Bronchus (tissue), 1 donor: ENCODE measurements around a stretch of chr13.

- PRO-cap: no peak
Observed at GRCh38 chr13:21676369-21677248, 5.7 kb downstream of the FGF9 start.

DNA sequence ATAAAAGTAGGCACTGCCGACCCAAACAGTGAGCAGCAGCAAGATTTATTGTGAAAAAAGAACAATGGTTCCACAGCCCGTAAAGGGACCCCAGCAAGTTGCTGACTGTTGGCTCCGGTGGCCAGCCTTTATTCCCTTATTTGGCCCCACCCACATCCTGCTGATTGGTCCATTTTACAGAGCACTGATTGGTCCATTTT lies 161.6 kb downstream of the FGF9 start:
- PRO-cap: no peak

- PRO-cap: no peak
Observed at GRCh38 chr13:22198035-22198617, 527.3 kb downstream of the FGF9 start.

- PRO-cap: no peak
Observed at GRCh38 chr13:22813512-22814725, 366.9 kb upstream of the SGCG start.

DNA sequence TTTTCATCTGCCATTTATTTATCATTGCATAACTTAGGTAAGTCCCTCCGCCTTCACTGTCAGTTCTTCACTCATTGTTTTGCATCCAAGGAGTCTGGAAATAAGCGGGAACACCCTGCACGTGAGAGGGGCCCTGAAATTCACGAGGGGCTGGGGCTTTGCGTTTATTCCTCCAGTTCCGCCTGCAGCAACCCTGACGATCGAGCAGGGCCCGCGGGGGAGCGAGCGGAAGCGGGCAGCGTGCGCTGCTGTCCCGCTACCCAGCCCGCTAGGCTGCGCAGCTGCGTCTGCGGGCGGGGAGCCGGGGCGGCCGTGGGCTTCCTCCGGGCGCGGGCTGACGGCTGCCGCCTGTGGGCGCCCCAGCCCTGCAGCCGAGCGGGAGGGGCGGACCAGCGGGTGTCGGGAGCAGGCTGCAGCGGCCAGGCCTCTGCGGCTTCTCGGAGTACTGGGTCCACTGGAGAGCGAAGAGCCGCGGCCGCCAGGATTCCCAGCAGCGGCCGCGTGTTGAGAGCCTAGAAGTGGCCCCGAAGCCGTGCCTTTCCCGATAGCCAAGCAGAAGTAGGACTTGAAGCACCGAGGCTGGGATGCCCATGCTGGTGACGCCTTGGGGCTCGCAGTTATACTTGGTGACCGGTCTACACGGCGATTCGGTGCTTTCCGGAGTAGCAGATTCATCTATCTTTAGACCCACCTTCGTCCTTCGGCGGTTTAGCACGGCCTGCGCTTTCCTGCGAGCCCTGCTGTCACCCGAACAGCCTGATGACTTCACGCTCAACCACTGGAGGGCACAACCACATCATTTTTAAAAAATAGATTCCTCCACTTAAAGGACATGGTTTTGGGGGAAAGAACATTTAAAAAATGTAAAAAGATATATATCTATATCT lies 32.9 kb upstream of the SACS start:
- PRO-cap: no peak

DNA sequence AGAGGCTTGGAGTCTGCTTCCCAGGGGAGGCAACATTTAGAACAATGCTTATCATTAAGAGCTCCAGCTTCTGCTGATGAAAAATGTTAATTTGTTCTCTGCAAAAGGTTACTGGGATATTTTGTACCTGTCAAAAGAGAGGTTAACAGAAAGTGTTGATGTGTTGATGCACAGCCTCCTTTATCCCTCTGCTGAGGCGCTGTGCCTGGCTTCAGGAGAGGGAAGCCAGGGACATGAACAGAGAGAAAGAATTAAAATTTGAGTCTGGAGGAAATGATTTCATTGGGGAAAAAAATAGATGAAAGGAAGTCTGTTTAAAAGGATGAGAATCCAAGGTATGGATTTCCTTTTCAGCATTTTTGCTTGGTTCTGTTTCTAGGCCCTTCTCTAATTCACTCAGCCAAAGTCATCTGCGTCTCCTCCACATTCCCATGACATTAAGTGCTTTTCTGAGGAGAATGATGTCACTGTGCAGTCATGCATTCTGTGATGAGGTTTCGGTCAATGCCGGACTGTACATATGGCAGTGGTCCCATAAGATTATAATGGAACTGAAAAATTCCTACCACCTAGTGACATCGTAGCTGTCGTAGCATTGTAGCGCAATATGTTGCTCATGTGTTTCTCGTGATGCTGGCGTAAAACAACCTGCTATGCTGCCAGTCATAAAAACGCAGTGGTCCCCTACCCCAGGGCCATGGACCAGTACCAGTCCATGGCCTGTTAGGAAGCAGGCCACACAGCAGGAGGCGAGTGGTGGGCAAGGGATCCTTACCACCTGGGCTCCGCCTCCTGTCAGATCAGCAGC lies 63.5 kb upstream of the TNFRSF19 start:
- PRO-cap: no peak

DNA sequence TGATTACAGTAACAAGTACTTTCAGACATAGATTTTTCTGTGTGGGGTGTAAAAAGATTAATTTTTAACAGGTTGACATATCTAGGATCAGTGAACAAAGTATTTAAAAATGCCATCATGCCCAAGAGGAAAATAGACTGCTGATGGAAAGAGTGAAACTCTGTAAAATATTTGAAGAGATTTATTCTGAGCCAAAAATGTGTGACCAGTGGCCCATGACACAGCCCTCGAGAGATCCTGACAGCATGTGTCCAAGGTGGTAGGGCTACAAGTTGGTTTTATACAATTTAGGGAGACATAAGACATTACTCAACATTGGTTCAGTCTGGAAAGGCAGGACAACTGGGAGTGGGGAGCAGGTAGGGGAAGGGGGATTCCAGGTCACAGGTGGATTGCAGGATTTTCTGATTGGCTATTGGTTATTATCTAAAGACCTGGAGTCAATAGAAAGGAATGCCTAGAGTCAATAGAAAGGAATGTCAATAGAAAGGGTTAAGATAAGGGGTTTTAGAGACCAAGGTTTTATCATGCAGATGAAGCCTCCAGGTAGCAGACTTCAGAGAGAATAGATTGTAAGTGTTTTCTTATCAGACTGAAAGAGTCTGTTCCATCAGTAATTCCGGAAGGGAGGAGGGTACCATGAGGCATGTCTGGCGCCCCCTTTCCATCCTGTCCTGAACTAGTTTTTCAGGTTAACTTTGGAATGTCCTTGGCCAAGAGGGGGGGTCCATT lies 29.1 kb downstream of the TNFRSF19 start:
- PRO-cap: no peak

DNA sequence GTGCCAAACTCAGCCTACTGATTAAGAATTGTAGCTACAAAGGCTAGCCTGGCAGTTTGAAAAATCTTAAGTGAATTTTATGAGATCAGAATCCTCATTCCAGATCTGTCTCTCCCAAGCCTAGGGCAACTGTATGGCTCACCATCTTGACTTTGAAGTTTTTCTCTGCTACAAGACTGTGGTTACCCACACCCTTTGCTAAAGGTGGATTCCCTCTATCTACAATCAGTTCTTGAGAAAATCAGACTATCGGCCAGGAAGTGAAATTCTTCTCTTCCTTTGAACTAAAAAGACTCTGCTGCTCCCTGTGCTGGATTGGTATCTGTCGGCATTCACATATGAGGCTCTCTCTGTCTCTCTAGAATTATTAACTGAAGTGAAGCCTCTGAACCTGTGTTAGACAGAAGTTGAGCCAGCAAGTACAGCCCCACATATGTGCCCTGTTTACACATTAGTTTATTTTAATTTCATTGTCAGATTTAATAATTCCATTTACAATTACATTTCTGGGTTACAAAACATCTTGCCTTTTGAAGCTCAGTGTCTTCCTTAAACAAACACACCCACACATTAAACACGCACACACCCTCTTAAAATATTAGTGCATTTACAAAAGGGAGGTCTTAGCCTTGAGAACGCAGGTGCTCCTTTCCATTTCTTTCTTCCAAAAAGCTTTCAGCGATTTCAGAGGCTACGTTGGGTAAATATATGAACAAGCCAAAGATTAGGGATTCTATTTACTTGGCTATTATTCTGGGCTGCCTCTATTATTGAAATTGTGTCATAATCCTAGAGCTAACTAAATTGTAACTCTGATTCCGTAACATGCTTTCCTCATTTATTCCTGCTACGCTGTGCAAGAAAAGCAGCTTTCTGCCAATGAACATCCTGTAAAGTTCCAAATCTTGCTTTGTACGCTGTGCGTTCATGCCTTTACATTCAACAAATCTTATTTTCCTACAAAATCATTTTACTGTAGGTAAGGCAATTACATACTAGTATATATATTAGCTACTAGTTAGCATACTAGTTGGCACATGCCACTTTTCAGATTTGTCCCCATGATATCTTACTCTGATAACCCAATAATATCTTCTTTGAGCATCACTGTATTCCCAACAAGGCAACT lies 145.6 kb downstream of the MIPEP start:
- PRO-cap: no peak

DNA sequence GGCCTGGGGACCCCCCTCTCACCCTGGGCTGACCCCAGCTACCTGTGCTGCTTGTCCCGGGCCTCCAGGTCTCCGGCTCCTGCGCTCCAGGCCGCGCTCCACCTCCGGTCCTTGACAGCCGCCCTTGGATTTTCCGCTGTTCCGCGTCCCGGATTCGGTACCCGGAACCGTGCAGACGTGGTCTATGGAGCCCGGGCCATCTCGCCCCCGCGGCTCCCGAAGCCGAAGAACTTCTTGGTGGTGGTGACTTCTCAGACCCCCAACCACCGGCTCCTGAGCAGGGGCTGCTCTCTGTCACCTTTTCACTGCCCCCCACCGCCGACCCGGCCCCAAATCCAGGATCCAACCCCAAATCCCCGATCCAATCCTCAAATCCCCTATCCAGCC lies 56.5 kb upstream of the MIPEP start:
- PRO-cap: no peak

- PRO-cap: bidirectional peak, plus-strand start at chr13:24149085, minus-strand start at chr13:24148849
Observed at GRCh38 chr13:24148528-24149181, 11.9 kb upstream of the SPATA13 start.

- PRO-cap: unidirectional peak, plus-strand start at chr13:24223971; bidirectional peak, plus-strand start at chr13:24224172, minus-strand start at chr13:24224030
Observed at GRCh38 chr13:24223770-24224295, 63.3 kb downstream of the SPATA13 start.

- PRO-cap: unidirectional peak, minus-strand start at chr13:24252315
Observed at GRCh38 chr13:24252062-24252660, 57.2 kb upstream of the C1QTNF9 start.

DNA sequence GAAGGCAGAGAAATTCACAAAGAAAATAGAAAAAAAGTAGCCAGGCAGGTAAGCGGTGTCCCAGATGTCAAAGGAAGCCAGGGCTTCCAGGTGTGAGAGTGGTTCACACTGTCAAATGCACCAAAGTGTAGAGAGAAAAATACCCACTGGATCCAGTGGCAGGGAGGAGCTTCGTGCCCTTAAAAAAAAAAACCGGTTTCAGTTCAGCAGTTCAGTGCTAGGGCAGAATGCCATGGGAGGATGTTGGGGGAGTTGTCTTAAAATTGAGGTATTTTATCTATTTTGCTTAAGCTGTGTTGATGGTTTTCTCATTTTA lies 47.8 kb upstream of the C1QTNF9 start:
- PRO-cap: no peak

GRCh38 chr13:24271566-24272548 lies 37.5 kb upstream of the C1QTNF9 start:
- PRO-cap: bidirectional peak, plus-strand start at chr13:24272060, minus-strand start at chr13:24271797

DNA sequence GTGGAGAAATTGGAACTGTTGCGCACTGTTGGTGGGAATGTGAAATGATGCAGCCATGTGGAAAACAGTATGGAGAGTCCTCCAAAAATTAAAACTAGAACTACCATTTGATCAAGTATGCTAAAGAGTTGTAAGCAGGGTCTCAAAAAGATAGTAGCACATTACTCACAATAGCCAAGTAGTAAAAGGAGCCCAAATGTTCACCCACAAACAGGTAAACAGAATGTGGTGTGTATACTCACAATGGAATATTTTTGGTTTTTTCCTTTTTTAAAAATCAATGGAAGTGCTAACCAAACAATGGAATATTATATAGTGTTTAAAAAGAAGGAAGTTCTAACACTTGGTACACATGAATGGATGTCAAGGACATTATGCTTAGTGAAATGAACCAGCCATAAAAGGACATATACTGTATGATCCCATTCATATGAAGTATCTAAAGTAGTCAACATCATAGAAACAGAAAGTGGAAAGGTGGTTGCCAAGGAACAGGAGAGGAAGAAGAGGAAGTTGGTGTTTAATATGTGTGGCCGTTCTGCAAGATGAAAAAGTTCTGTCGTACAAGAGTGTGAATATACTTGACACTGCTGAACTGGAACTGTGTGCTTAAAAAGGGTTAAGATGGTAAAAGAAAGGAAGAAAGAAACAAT lies 33.2 kb upstream of the C1QTNF9 start:
- PRO-cap: no peak

- PRO-cap: no peak
Observed at GRCh38 chr13:24281468-24282071, 27.8 kb upstream of the C1QTNF9 start.

GRCh38 chr13:24288736-24289460 lies 20.5 kb upstream of the C1QTNF9 start:
- PRO-cap: no peak

GRCh38 chr13:24500791-24501289 lies 11.7 kb downstream of the PARP4 start:
- PRO-cap: no peak

DNA sequence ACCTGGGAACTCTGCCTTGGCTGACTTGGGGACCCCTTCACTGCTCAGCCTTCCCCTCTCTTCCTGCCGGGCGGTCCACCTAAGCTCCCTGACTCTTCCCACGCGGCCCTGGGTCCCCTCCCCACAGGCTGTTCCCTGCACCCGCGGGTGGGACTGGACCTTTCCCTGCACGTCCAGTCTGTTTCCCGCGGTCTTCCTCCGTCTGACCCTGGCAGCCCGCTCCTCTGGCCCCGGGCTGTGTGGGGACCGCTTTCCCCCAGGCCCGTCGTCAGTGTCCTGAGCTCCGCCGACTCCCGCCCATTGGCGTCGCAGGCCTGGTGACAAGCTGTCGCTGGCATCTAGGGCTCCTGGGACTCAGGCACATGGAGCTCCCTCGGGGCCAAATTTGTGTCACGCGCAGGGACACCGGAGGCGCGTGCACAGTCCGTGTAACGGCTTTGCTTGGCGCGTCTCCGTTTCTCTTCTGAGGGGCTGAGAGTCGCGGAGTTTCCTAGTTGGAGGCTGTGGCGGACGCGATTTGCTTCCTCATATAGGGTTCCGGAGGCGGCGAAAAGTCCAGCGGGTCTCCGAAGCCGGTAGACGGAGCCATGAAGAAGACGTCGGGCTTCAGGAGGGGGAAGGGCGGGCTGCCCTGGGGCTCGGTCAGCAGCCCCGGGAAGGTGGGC lies 28.9 kb upstream of the PARP4 start:
- PRO-cap: no peak

DNA sequence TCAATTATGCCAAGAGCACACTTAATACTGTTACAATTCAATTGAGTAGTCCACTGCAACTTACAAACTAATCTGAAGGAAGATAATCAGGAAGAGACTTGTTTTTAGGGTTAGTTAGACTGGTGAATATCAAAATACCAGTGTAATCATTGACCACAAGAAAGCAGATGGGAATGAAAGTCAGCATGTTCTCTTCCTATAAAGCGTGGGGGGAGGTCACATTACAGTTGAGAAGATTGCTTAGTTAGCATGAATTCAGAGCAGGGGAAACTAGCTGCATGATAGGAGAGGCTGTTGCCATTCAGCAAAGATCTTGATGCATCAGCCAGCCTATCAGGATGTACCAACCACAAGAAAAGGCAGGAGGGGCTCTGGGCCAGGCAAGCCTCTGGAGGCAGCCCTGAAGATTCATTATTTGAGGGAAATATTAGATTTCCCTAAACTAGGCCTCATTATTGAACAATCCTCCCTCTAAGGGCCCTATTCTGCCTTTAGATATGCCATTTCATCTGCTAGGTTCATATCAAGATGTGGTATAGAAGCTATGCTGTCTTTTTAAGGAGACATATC lies 5.0 kb upstream of the MTMR6 start:
- PRO-cap: no peak